BE2C (cell line): ENCODE data around the gene C20orf203.

GRCh38 chr20:31745441-31746454, 6.7 kb downstream of the TPX2 start:
- RRBS, result no CpG with 5 or more reads among the region's 2 CpGs

DNA sequence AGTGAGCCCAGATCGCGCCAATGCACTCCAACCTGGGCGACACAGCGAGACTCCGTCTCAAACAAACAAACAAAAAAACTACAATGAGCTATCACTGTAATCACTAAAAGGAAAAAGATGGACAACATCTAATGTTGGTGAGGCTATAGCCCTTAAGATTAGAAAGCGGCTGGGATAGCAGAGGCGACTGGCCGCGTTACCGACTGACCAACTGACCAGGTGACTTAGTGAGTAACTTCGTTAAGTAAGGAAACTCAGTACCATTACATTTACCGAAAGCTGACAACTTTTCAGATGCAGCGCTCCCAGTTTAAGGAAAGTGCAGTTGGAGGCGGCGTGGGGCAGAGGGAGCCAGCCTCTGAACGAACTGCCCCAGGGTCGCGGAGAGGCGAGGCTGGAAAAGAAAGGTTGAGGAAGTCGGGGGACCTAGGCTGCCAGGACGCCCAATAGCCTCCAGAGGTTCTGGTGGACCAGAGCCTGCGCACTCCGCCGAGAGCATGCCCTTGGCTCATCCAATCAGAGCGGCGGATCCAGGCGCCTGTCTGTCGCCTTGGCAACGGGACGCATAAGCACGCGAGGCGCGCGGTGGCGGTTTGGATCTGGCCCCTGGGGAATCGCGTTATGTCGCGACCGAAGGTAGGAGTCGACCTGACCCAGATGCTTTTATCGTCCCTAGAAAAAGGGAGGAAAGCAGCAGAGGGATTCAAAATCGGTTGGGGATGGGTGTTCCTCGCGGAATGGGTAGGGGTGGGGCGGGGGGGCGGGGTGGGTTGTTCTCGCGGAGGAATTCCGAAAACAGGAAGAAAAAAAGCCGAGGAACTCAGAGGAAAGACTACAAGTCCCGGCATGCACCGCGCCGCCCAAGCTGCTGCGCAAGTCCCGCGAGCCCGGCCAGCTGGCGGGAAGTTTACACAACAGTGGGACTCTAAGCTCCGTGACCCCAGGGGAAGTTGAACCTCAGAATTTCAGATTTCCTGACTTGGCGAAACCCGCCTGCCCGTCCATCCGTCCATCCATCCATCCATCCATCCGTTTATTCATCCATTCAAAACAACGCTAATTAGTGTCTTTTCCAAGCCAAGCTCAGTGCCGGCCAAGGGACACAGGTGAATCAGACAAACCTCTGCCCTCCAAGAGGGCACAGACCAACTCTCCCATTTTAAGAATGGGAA, 9.2 kb downstream of the TTLL9 start:
- RRBS, result 1% methylated on average over 8 of the region's 69 CpGs

DNA sequence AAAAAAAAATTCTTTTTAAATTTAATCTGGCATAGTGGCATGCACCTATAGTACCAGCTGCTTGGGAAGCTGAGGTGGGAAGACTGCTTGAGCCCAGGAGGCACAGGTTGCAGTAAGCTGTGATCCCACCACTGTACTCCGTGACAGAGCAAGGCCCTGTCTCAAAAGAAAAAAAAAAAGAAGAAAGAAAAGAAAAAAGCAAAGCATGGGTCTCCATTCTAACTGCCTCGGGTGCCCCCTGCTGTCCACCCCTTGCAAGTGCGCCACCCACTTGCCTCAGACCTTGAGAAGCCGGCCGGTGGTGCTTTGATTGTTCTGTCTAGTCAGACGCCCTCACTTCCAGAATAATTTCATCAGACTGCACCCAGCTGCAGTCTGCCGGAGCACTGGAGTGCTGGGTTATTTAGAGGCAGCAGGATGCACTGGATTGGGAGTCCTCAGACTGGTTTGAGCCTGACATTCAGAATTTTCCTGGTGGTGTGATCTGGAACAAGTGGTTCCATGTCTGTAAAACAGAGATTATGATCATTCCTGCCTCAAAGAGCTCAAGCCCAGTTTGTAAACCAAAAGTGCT, 17.6 kb upstream of the TM9SF4 start:
- RRBS, result 2% methylated on average over 3 of the region's 7 CpGs

GRCh38 chr20:32331894-32333121, 25.8 kb upstream of the ASXL1 start:
- RRBS, result no CpG with 5 or more reads among the region's 7 CpGs

DNA sequence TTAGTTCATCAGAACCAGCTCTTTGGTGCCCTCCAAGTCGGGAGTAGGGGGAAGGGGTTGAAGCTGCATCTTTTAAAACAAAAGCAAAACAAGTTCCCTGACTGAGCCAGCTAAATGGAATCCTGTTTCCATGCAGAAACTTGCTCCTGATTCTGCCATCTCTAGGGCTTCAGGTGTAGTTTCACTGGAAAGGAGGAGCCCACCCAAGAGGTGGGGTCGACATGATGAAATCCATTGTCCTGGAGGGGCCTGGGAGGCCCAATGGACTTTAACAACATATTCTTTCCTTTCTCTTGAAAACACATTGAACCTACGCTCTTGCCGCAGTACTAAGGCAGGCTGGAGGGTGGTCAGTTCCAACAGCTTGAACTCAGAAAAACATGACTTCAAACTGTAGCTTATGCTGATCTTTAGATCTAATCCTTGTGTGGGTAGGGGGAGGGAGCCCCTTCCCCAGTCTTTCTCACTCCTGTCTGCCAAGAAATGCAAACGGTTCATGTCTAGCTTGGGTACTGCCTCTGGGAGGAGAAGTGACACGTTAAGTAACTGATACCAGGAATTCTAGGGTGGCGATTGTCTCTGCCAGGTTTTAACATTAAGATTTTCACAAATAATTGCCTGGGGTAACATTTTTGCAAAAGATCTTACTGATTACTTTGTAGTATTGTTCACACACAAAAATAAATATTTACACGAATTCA, 86.9 kb downstream of the ASXL1 start:
- RRBS, result no CpG with 5 or more reads among the region's 8 CpGs

DNA sequence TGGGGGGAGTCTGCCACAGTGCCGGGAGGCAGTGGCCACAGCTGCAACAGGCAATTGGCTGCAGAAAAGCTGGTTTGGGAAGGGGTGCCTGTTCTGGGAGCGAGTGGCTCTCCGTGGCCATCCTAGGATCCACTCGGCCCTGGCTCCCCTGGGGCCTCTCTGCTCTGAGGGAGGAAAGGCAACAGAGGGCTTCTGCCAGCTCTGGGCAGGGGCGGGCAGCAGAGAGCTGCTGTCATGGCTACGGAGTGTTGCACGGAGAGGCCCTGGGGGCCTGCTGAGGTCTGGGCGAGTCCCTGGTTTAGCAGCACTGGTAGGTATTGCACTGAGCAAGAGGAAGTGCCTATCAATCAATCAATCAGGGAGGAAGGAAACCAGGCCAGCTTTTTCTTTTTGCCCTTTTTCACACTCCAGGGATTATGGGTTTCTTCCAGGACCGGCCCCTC, 87.8 kb downstream of the ASXL1 start:
- RRBS, result 20% methylated on average over 1 of the region's 9 CpGs

DNA sequence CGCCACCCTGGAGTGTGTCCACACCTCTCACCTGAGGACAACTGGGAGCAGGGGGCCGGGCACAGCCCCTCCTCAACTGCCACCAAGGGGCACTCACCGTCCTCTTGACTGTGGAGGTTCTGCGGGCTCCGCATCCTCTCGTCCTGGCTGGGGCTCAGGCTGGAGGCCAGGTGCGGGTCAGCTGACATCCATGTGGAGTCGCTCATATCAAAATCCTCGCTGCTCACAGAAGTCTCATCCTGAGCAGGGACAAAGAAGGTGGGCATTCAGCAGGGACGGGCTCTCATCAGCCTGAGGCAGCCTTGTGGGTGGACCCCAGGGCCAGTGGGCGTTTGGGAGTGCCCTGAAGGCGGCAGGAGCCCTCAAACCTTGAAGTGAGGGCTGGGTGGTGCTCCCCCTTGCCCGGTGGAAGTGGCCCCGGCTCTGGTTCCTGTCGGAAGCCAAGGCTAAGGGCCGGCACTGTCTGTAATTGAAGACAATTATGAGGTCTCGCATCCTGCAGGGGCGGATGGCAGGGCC, 110.6 kb downstream of the NOL4L start:
- RRBS, result no CpG with 5 or more reads among the region's 18 CpGs

DNA sequence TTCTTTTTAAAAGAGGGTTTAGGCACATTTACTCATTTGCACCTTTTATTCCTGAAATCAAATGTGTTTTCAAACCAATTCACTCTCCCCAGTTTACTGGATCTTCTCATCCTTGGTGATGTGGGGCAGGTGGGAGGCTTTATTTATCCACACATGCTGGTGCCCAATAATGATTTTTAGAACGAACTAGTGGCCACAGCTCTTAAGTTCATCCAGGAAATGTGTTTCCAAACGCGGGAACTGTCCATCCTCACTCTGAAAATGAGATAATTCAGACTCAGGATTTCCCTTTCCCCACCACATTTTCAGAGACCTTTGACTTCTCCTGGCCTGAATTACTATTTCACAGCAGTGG, 99.6 kb downstream of the NOL4L start:
- RRBS, result no CpG with 5 or more reads among the region's 3 CpGs

DNA sequence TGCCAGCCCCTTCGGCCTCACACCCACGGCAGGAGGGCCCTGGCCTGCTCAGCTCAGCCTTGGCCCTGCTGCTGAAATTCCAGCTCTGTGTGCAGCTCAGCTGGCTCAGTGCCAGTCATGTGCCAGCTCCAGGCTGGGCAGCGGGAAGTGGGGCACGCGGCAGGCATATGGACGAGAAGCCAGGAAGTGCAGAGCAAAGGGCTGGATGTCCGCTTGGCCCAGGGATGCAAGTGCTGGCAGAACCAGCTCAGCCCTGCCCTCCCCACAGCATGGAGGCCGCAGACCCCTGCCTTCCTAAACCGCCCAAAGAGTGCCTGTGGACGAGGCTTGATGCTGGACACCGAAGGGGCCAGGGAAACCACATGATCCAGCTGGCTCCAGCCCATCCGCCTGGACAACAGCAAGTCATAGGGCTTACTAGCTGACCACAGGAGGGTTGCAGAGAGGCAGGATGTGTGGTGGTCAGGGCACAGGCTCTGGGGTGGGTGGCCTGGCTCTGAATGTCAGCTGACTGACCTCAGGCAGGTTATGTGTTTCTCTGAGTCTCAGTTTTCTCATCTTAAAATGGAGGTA, 60.1 kb downstream of the NOL4L start:
- RRBS, result no CpG with 5 or more reads among the region's 12 CpGs

DNA sequence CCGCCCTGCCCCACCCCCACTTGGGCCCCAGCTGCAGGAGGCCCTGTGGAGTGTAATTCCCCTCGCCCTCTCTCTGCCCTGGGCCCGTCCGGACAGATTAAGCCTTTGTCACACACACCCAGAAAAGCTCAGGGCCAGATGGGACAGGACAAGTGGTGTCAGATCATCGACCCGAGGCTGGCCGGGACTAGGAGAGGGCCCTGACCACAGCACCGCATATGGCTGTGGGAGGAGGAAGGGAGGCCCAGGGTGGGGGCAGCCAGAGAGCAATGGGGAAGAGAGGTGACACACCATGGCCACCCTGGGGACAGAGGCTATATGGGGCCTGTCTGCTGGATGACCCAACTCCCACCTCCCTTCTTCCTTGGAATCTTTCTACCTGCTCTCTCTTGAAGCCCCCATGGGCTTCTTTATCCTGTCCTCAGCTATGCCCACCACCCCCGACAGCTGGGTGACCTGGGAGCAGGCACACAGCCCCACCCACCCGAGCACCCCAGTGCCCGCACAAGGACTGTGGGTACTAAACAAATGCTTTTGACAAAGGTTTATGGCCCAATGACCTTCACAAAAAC, 3.8 kb downstream of the NOL4L start:
- RRBS, result 6% methylated on average over 4 of the region's 11 CpGs

DNA sequence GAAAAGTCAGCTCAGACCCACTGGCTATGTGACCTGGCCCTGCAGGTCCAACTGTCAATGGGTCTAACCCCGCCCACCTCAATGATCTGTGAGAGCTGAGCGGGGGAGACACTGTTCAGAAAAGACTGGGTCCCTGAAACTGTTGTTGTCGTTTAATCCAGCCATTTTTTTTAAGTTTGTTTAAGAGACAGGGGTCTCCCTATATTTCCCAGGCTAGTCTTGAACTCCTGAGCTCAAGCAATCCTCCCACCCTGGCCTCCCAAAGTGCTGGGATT, at the start of gene C20orf203:
Gene C20orf203, minus strand, starts transcription at position 30 of the 275 bp plus-strand sequence.
- RRBS, result no CpG with 5 or more reads among the region's 3 CpGs

- RRBS, result no CpG with 5 or more reads among the region's 8 CpGs
Measured at GRCh38 chr20:32742401-32742928, 802 bp downstream of the COMMD7 start.

GRCh38 chr20:32796111-32797116, 23.3 kb upstream of the MAPRE1 start:
- RRBS, result no CpG with 5 or more reads among the region's 6 CpGs

DNA sequence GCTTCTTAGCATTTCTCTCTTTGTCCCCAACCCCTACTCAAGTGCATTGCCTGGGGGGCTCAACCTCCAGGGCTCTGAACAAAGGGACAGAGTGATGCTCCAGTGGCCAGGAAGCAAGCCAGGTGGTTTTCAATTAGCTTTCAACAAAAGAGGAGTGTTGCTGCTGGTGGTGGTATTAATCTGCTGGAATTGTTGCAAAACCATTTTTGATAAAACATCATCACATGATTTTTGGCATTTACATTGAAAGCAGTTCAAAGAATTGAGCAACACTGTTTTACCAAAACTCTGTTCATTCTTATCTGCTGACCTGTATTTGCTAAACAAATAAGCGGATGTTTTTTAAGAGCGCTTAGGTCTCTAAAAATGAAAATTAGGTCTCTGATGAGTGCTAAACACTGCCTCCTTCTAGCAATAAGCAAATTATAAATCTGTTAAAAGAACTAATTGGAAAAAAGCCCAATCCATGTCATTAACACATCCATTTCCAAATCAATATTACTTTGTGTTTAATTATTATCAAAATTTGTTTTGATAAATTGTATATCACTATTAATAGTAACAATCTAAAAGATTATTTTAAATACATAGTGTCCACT, 40.2 kb upstream of the BPIFA2 start:
- RRBS, result no CpG with 5 or more reads among the region's 2 CpGs

DNA sequence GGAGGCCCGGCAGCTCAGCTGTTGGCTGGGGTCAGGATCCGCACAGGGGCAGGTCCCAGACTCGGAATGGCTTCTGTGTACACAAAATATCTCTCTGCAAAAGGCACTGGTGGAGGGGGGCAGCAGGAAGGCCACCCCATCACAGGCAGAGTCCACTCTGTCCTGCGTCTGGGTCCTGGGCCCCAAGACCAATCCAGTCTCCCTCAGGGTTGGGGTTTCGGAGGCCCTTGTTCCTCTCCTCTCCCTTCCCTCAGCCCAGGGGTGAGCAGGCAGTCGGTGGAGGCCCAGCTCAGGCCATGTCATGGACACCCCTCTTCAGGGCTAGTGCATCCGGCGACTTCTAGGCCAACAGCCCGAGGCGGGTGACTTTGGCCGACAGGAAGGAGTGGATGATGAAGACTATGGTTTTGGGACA, 6.9 kb upstream of the CDK5RAP1 start:
- RRBS, result no CpG with 5 or more reads among the region's 11 CpGs

DNA sequence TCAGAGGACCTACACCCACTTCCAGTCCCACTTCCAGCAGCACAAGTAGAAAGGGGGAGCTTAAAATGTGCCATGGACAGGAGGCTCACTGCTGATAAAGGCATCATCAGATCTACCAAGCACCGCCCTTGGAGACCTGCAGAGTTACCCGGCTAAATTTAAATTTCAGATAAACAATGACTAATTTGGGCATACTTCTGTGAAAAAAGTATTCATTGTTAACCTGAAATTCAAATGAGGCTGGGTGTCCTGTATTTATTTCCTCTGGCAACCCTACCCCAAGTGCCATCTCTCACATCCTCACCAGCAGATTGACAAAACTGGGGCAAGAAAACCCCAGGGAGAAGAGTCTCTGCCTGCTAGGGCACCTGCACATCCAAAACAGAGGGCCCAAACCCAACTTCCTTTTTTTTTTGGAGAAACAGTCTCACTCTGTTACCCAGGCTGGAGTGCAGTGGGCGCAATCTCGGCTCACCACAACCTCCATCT, 7.8 kb upstream of the CDK5RAP1 start:
- RRBS, result no CpG with 5 or more reads among the region's 4 CpGs

DNA sequence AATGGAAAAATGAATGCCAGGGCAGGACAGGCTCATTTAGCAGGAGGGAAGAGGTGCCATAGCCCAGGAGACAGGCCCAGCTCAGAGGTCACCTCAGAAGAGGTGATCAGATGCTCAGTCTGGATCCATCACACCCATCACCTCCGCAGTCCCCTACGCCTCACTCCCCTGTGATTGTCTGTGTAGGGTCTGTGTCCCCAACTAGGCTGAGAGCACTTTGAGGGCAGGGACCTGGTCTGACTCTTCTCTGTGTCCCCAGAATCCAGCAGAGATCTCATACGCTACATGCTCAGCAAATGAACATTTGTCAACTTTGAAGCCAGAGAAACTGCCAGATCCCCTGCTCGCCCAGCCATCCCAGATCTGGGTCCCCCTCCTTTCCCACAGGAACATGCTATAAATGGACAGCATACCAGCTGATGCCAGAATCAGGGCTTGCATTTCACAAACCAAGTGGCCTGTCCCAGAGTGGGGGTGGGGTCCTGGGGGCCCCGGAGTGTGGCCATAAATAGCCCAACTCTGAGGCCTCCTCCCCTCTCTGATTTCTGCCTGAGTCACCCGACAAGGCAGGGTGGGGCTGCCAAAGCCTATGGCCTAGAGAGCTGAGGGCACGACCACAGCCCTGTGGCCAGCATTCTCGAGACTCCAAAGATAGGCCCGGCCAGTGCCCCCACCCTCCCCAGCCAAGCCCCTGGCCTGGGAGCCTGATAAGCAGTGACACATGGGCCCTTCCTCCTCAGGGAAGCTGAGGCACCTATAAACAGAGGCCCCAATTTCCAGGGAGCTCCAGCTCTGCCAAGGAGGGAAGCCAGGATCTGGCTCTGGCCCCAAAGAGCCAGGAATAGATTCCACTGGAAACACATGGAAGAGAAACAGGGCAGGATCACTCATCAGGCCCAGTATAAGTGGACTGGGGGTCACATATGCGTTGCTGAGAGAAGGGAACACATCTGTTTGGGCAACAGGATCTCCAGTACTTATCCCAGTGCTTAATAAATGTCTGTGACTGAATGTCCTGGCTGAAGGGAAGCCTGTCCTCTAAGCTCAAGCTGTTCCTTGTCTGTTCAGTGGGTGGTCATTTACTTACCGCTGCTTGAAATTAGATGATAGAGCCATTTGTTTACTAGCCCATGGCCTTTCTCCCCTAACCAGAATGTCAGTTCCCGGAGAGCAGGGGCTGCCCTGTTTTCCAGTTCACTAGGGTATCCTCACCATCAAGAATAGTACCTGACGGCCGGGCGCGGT, 20.3 kb downstream of the SNTA1 start:
- RRBS, result 92% methylated on average over 3 of the region's 16 CpGs

GRCh38 chr20:33433369-33433926, 10.1 kb downstream of the SNTA1 start:
- RRBS, result no CpG with 5 or more reads among the region's 10 CpGs

- RRBS, result no CpG with 5 or more reads among the region's 7 CpGs
Measured at GRCh38 chr20:33477307-33477962, 12.5 kb upstream of the CBFA2T2 start.

DNA sequence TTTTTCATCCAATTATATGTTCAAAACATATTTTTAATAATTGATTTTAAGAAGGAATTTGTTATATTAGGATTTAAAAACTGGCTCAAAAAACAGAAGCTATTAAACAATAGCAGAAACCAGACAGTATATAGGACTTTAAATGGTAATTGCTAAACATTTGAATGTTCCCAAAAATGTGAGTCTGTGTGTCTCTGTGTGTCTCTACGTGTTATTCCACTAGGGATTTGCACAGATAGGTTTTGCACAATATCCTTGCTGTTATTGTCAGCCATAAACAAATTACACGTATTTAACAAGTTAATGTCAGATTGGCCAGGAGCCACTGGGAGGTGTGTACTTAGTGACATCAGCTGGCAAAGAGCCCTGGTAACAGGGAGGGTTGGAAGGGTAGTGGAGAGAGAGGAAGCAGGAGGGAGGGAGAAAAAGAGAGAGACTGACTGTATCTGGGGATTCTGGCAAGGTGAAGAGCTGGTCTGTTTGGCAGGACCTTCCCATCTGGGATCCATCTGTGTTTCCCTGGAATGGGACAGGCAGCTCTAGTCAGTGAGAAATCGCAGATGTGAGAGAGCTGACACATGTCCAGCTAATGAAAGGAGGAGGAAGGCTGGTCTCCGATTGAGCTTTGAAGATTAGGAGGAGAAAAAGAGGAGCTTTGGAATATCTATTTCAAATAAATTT, 72.2 kb downstream of the CBFA2T2 start:
- RRBS, result no CpG with 5 or more reads among the region's 4 CpGs